ENCODE measurements around the gene ZNF618.

- PRO-cap, 2 experiments = no peak in any of the 2 experiments
Observed at GRCh38 chr9:111868460-111868848, 28.2 kb upstream of the UGCG start.

DNA sequence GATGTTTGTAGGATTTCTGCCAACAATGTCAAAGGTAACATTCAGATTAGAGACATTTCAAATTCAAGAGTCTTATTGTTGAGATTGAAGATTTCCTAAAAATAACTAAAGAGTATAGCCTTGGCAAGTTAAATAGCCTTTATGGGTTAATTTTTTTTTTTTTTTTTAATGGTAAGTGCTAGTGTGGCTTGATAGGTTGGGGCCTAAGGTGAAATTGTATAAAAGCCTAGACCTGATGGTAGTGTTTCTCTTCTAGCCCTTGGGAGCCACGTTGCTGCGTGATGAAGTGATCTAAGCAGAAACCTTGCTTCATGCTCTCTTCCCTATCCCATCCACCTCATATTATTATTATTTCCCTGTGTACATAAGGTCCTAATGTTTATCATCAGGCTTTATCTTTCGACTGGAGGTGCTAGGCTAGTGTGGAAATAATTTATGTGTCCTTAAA is 3.4 kb downstream of the UGCG start:
- PRO-cap, 2 experiments = no peak in any of the 2 experiments

- PRO-cap, 2 experiments = no peak in any of the 2 experiments
Observed at GRCh38 chr9:112074171-112075368, 100.5 kb downstream of the SUSD1 start.

- PRO-cap, 2 experiments = no peak in any of the 2 experiments
Observed at GRCh38 chr9:112169261-112169883, 5.7 kb downstream of the SUSD1 start.

DNA sequence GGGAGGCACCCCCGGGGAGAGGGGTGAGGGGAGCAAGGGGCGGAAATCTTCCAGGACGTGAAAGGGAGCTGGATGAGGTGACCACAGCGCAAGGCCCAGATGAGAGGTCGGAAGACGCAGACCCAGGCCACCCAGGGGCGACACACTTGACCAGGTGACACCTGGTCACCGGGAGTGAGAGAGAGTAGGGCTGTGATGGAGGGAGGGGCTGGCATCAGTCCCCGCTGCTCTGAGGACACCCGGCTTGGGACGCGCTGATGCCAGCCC is 433 bp upstream of the SUSD1 start:
- PRO-cap, 2 experiments = no peak in any of the 2 experiments

DNA sequence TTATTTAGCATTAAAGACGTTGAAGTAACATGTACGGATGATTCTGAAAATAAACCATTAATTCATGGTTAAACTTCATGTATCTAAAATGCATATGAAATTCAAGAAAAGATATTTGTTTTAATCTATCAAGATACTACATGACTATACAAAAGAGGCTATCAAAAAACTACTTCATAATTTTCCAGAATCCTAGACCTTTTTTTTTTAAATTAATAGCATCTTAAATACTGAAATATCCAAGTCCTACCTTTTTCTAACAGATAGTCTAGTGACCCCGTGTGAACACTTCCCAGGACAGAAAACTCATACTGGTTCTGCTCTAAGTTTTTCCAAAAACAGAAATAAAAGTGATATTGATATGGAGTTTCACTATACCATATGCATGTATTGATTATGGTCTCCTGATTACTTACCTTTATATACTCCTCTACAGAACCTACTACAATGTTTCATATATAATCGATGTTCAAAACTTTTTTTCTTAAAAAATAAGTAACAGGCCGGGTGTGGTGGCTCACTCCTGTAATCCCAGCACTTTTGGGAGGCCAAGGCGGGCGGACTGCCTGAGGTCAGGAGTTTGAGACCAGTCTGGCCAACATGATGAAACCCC is 24.3 kb downstream of the PTBP3 start:
- PRO-cap, 2 experiments = no peak in any of the 2 experiments

DNA sequence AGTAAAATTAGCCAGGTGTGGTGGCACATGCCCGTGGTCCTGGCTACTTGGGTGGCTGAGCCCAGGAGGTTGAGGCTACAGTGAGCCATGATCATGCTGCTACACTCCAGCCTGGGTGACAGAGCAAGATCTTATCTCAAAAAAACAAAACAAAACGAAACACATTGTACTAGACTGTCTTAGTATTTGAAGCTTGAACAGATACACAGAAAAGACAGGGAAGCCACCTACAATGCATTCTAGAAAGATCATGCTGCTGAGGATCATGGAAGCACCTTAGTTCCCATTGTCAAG is 2.7 kb upstream of the HSDL2 start:
- PRO-cap, 2 experiments = no peak in any of the 2 experiments

- PRO-cap, 2 experiments = no peak in any of the 2 experiments
Observed at GRCh38 chr9:112429978-112430444, 50.1 kb downstream of the HSDL2 start.

- PRO-cap, 2 experiments = no peak in any of the 2 experiments
Observed at GRCh38 chr9:112645397-112646364, 72.2 kb downstream of the INIP start.

- PRO-cap, 2 experiments = no peak in any of the 2 experiments
Observed at GRCh38 chr9:112737667-112738146, 12.9 kb upstream of the SNX30 start.

DNA sequence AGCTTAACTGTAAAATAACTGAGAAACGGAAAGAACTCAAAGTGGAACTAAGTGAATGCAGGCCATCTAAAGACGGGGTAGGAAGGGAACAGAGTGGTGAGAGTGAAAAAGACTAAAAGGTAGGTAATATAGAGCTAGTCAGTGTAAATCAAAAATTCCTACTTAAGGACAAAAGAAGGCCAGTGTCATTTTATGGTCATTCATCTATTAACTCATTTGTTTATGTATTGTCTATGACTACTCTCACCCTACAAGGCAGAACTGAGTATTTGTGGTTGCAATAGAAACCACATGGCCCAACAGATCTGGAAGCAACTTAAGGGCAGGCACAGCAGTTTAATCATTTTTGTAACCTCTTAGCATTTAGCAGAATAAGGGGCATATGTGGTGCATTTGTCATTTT is 1.2 kb downstream of the FKBP15 start:
- PRO-cap, 2 experiments = no peak in any of the 2 experiments

- PRO-cap, 2 experiments = no peak in any of the 2 experiments
Observed at GRCh38 chr9:113227942-113228680, 6.8 kb downstream of the SLC31A1 start.

- PRO-cap, 2 experiments = no peak in any of the 2 experiments
Observed at GRCh38 chr9:113455109-113455708, 8.3 kb upstream of the RGS3 start.

- PRO-cap, 2 experiments = peak in 1 of 2 experiments; most common plus-strand start chr9:113536808 (in 1); most common minus-strand start chr9:113536787 (in 1)
Observed at GRCh38 chr9:113536714-113537399, 73.3 kb downstream of the RGS3 start.

GRCh38 chr9:113602016-113602566 is 138.6 kb downstream of the RGS3 start:
- PRO-cap, 2 experiments = peak in 1 of 2 experiments; most common minus-strand start chr9:113602218 (in 1)

- PRO-cap, 2 experiments = peak in 1 of 2 experiments; most common plus-strand start chr9:113621712 (in 1); most common minus-strand start chr9:113621569 (in 1)
Observed at GRCh38 chr9:113621248-113621978, 157.9 kb downstream of the RGS3 start.

GRCh38 chr9:113868168-113868535 is 8.0 kb upstream of the ZNF618 start:
- PRO-cap, 2 experiments = peak in 1 of 2 experiments; most common minus-strand start chr9:113868447 (in 1)

DNA sequence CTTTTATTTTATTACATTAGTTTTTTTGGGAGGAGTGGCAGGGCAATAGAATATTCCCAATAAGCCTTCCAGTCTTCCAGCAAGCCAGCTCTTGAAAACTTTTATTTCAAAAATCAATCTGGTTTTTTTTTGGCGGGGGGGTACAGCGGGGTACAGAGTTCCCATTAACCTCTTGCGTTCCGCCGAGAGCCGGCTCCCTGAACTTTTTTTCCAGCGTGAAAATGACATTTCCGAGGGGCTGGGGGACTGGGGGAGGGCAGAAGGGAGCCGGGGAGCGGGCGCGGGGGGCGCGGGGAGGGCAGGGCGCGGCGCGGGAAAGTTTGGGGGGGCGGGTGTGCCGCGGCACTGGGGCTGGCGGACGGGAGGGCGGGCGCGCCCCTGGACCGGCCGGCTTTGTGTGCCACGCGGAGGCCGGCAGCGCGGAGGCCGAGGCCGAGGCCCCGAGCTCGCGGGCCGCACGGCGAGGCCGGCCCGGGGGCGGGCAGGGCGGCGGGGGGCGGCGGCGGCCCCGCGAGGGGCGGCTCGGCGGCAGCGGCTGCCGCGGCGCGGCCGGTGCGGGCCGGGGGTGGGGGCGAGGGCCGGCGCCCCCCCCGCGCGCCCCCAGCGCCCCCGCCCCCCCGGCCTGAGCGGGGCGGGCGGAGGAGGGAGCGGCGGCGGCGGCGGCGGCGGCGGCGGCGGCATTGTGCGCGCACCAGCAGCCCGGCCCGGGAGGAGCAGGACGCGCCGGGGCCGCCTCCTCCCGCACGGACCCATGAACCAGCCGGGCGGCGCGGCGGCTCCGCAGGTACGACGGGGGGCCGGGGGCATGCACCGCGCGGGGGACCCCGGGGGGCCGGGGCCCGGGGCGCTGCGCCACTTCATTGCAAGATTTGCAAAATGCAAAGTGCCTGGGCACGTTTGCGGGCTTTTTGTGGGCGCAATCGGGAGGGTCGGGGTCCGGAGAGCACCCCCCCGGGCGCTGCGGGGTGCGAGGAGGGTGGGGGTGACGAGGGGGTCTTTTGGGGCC is at the start of gene ZNF618:
Gene ZNF618, plus strand, starts transcription at position 680 of the 1,006 bp plus-strand sequence.
- PRO-cap, 2 experiments = peak in 1 of 2 experiments; most common plus-strand start position 691 of the sequence (in 1)

GRCh38 chr9:114082435-114083069 is 4.5 kb upstream of the AMBP start:
- PRO-cap, 2 experiments = no peak in any of the 2 experiments

GRCh38 chr9:114113010-114113524 is 14.0 kb upstream of the KIF12 start:
- PRO-cap, 2 experiments = no peak in any of the 2 experiments

Data from cerebral cortex (tissue), 2 donors.